Uterus (tissue), 7 donors: ENCODE results near the gene HLA-DQA2.

DNA sequence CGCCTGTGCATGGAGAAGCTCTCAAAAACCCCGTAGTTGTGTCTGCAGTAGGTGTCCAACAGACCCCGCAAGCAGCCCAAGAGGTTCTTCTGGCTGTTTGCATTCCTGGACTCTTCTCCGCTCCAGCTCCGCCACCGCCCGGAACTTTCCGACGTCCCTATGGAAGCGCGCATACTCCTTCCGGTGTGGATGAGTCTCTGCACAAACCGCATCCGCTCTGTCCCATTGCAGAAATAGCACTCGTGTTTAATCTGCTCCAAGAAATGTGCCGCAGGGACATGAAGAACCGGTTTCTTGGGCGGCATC lies 20.1 kb downstream of the HLA-DRA start:
- PRO-cap, 4 experiments: no peak in any of the 4 experiments
- RAMPAGE, long total RNA, 2 experiments: no peak in any of the 2 experiments
- RRBS: 44% methylated on average over 10 of the region's 18 CpGs

DNA sequence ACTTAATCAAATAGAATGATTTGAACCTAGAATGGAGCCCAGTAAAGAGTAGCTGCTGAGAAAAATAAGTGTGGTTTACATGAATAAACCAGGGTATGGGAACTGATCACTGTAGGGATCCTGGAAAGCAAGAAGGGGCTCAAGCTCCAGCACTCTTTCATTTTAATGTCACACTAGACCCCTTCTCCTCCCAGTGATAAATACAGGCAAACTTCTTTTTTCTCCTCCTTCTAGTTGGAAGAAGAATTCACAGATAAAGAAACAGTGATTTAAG lies 1.8 kb downstream of the HLA-DRB1 start:
- PRO-cap, 4 experiments: no peak in any of the 4 experiments
- RAMPAGE, long total RNA, 2 experiments: no peak in any of the 2 experiments

DNA sequence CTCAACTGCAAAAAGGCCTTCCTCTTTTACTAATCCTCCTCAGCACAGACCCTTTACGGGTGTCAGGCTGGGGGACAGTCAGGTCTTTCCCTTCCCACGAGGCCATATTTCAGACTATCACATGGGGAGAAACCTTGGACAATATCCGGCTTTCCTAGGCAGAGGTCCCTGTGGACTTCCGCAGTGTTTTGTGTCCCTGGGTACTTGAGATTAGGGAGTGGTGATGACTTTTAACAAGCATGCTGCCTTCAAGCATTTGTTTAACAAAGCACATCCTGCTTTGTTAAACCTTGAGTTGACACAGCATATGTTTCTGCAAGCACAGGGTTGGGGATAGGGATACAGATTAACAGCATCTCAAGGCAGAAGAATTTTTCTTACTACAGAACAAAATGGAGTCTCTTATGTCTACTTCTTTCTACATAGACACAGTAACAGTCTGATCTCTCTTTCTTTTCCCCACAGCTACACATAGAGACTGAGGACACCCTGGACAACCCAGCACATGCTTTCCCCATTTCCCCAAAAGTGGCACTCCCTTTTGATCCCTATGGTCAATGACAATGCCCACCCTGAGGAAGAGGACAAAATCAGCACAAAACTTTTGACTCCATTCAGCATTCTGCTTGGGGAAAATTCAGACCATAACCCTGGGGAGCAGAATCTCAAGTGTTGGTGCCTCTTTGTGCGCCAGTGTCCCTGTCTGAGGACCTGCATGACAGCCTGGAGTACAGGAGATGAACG lies 8.7 kb downstream of the HLA-DQB1 start:
- PRO-cap, 4 experiments: no peak in any of the 4 experiments
- RAMPAGE, long total RNA, 2 experiments: no peak in any of the 2 experiments
- RRBS: no CpG with 5 or more reads among the region's 6 CpGs

- PRO-cap, 4 experiments: no peak in any of the 4 experiments
- RAMPAGE, long total RNA, 2 experiments: no peak in any of the 2 experiments
- RRBS: no CpG with 5 or more reads among the region's 2 CpGs
Observed at GRCh38 chr6:32690233-32690644, 23.8 kb upstream of the HLA-DQB1 start.

DNA sequence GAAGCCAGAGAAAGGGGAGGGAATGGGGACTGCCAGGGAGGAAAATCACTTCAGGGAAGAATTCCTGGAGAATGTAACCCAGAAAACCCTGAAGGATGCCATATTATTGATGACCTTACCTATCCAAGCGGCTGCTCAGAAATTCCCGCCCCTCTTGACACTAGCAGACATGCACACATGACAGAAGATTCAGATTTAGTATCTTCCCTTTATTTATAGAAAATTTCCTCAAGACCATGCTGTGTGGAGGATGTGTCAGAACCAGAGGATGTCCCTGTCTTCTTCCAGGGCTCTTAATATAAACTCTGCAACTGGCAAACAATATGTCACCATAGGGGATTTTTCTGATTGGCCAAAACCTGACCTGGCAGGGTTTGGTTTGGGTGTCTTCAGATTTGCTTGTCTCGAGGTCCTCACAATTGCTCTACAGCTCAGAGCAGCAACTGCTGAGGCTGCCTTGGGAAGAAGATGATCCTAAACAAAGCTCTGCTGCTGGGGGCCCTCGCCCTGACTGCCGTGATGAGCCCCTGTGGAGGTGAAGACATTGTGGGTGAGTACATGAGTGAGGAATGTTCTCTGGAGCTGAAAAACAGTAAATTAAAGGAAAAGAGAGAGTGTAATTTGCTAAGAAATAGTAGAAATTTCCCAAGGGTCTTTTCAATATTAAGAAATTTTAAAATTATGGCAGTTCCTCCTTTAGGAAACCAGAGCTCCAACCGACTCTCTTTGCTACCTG lies at the start of gene HLA-DQA2:
HLA-DQA2 (plus strand) TSS at position 416 of the 736 bp plus-strand sequence.
- PRO-cap, 4 experiments: peak in 2 of 4 experiments; most common plus-strand start position 416 of the sequence (in 1)
- RAMPAGE, long total RNA, 2 experiments: no peak in any of the 2 experiments
- RRBS: no CpG with 5 or more reads among the region's 6 CpGs

- PRO-cap, 4 experiments: no peak in any of the 4 experiments
- RAMPAGE, long total RNA, 2 experiments: start-site peak on the minus strand in 1 of 2 experiments, at chr6:32826987-32827103 at its widest, 10 reads per replicate
- RRBS: no CpG with 5 or more reads among the region's 8 CpGs
Observed at GRCh38 chr6:32826582-32827655, 10.1 kb upstream of the HLA-DOB start.

- PRO-cap, 4 experiments: no peak in any of the 4 experiments
- RAMPAGE, long total RNA, 2 experiments: no peak in any of the 2 experiments
- RRBS: no CpG with 5 or more reads among the region's 8 CpGs
Observed at GRCh38 chr6:33072398-33073232, 3.2 kb upstream of the HLA-DPB1 start.

DNA sequence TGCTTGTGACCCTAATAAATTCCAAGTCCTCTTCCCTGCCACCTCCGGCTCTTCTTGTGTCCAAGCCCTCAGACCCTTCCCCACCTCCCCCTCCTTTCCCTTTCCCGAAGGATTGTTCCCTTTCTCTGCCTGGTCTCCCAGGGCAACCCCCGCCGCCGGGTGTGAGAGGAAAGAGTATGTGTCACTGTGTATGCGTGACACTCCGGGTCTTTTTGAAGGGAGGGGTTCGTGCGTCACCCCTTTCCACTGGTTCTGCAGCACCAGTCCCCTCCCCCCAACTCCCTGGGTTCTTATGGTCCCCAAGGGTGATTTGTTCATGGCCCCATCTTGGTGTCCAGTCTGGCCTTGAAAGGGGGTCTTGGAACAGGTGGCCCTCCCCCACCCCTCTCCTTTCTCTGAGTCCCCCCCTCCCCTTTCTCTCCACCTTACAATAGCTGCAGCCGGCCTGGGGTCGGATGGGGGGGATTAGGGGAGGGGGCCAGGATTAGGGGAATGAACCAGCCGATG lies 1.5 kb upstream of the RING1 start:
- PRO-cap, 4 experiments: peak in 1 of 4 experiments; most common plus-strand start position 277 of the sequence (in 1); most common minus-strand start position 163 of the sequence (in 1)
- RAMPAGE, long total RNA, 2 experiments: no peak in any of the 2 experiments
- RRBS: 33% methylated on average over 3 of the region's 12 CpGs

GRCh38 chr6:33271142-33271523 lies 543 bp downstream of the VPS52 start:
- PRO-cap, 4 experiments: no peak in any of the 4 experiments
- RAMPAGE, long total RNA, 2 experiments: no peak in any of the 2 experiments
- RRBS: no CpG with 5 or more reads among the region's 8 CpGs

GRCh38 chr6:33287909-33288602 lies 983 bp downstream of the WDR46 start:
- PRO-cap, 4 experiments: no peak in any of the 4 experiments
- RAMPAGE, long total RNA, 2 experiments: no peak in any of the 2 experiments
- RRBS: no CpG with 5 or more reads among the region's 8 CpGs

DNA sequence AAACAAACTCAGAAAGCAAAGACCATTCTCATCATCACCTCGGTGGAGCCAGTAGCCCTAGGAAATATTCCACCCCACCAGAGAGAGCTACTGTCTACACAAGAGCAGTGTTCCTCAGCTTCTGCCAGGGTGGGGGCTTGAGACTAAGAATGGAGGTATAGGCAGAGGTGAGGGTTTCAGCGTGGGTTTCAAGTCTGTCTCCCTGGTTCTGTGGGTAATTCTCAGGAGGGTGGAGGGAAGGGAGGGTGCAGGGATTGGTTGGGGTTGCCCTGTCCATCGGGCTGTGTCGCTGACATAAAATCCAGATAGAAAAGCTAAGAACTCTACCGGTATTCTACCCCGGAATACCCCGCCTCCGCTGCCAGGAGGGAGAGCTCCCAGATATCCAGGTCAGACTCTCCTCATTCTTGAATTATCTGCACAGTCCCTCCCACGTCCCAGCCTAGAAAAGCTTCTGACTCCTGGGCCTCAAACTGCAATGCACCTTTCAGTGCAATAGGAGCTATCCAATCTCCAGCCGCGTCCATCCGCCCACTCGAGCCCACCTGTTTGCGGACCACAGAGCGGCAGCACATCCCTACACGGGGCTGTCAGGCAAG lies 1.7 kb downstream of the TAPBP start:
- PRO-cap, 4 experiments: no peak in any of the 4 experiments
- RAMPAGE, long total RNA, 2 experiments: no peak in any of the 2 experiments
- RRBS: no CpG with 5 or more reads among the region's 16 CpGs

DNA sequence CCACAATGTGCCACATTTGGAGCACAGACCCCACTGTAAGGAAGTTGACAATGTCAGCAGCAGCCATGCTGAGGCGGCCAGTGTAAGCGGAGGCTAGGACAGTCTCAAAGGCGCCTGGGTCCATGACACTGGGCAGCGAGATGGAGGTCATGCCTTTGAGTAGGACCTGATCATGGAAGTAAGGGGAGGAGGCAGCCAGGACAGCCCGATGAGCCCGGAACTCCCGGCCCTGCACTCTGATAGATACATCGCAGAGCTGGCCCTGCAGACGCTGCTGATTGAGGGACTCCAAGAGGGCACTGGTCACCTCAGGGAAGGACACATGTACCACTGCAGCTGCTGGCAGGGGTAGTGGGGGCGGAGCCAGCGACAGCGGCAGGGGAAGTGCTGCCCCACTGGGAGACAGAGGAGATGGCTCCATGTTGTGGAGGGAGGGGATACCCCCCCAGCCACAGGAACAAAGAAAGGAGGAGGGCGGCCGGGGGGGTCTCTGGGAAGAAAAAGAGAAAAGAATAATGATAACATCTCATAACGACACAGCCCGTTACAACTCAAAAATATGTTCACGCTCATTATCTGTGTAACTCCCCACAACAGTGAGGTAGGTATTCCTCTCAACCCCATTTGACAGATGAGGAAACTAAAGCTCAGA lies 922 bp downstream of the ZBTB22 start:
- PRO-cap, 4 experiments: no peak in any of the 4 experiments
- RAMPAGE, long total RNA, 2 experiments: no peak in any of the 2 experiments
- RRBS: 24% methylated on average over 4 of the region's 17 CpGs

- PRO-cap, 4 experiments: no peak in any of the 4 experiments
- RAMPAGE, long total RNA, 2 experiments: no peak in any of the 2 experiments
- RRBS: 5% methylated on average over 1 of the region's 11 CpGs
Observed at GRCh38 chr6:33424969-33425593, 5.2 kb downstream of the SYNGAP1 start.

DNA sequence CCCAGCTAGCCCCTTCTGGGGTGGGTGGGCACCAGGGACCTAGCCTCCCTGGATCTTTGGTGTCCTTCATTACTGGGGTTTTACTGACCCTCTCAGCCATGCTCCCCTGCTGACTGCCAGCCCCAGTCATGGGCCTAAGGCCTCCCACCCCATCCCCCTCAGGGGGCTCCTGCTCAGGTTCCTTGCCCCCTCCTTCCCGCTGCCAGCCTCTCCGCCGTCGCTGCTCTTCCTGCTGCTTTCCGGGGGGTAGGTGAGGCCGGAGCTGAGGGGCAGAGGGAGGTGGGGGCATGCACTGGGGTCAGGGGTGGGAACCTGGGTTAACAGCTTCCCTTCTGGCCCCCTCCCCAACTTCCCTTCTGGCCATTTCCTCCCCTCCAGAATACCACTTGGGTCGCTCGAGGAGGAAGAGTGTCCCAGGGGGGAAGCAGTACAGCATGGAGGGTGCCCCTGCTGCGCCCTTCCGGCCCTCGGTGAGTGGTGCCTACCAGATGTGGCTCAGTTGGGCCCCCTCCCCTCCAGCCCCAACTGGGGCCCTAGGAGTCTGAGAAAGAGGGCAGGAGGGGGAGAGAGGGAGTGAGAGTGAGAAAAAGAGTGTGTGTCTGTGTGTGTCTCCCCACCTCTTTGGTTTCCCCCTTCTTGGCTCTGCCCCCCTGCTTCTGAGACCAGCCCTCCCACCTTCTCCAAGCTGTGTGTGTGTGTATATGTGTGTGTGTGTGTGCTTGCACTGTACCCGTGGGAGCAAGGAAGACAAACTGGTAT lies 12.1 kb downstream of the SYNGAP1 start:
- PRO-cap, 4 experiments: no peak in any of the 4 experiments
- RAMPAGE, long total RNA, 2 experiments: no peak in any of the 2 experiments
- RRBS: no CpG with 5 or more reads among the region's 12 CpGs

- PRO-cap, 4 experiments: no peak in any of the 4 experiments
- RAMPAGE, long total RNA, 2 experiments: no peak in any of the 2 experiments
- RRBS: no CpG with 5 or more reads among the region's 14 CpGs
Observed at GRCh38 chr6:33585394-33586123, 5.5 kb upstream of the BAK1 start.

DNA sequence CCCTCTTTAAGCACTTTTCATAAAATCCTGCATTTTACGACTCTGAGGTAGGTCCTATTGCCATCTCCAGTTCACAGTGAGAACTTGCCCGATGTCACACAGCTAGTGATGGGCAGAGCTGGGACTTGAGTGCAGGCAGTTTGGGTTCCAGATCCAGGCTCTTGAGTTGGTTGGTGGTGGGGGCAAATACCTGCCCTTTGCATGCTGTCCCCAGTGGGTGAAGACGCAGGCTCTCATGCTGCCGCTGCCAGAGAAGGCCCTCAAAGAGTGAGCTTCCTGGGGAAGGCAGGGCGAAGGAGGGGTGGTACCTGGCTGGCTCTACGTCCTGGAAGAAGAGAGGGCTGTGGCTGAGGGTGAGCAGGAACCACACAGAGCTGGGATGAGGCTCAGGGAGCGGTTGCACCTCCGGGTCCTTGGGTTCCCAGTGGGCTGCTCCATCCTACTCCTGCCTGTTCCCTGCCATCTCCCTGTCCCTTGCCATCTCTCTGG lies 6.1 kb upstream of the BAK1 start:
- PRO-cap, 4 experiments: no peak in any of the 4 experiments
- RAMPAGE, long total RNA, 2 experiments: no peak in any of the 2 experiments
- RRBS: no CpG with 5 or more reads among the region's 8 CpGs

DNA sequence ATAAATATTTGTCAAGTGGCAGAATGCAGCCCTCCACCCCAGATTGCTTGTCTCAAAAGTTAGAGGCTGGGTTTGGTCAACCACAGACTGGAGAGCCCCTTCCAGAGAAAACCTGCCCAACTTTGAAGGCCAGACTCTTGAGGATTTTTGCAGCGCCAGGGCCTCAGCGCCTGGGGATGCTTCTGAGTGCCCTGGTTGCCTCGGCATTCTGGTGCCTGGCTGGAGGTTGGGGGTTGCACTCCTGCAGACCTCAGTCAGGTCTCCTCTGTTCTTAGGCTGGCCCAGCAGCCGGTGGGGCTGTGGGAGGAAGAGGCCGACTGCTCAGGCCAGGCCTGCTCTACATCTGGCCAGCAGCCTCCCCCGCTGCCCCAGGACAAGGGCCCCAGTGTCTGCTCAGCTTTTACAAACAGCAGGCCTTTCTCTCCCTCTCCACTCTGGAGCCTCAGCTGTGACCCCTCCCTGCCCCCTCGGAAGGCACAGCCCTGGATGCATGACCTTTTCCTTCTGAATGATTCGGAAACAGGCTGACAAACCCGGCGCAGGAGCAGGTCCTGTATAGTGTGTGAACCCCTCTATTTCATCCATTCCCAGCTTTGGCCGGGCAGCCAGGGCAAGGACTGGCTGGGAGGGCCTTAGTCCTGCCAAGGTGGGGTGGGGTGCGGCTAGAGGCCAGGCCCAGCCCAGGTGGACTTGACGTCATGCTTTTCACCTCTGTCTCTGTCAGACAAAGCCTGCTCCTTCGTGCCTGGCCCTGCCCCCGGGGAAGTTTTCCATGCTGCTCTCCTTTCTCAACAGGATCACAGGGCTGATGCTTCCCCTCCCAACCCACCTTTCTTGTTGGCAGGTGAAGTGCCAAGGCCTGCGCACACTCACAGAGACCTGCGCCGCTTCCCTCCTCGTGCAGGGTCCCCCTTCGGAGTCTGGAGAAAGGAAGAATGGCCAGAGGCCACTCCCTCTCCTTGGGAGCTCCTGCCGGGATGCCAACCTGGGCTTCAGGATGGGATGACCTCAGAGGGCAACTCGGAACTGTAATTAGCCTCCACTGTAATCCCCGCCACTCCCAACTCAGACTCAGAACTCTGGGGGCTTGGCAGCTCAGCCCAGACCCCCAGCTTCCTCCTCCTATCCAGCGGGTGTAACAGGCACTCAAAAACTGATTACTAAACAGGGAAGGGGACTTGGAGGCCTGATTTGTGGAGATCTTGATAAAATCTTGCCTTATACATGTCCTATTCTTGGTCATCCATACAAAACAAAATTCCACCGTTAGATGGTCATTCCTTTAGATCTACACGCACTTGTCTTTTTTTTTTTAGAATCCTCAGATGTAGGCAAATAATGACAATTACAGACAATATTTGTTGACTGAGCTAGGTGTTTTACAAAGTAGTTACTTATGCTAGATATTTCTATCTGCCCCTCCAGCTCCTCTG lies 10.0 kb upstream of the ITPR3 start:
- PRO-cap, 4 experiments: no peak in any of the 4 experiments
- RAMPAGE, long total RNA, 2 experiments: no peak in any of the 2 experiments
- RRBS: 14% methylated on average over 1 of the region's 26 CpGs

DNA sequence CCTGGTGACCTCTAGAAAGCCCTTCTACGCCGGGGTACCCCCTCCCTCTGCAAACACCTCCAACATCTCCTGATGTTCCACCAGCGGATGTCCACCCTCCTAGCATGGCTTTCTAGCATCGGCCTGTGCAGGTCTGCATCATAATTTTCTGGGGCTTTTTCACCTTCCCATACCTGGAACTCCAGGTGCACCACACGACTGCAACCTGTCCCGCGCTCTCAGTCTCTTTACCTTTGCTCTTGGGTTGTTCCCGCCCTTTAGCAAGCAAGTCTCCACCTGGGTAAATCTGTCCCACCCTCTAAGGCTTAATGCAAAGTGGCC lies 2.6 kb downstream of the ITPR3 start:
- PRO-cap, 4 experiments: no peak in any of the 4 experiments
- RAMPAGE, long total RNA, 2 experiments: no peak in any of the 2 experiments
- RRBS: no CpG with 5 or more reads among the region's 8 CpGs

- PRO-cap, 4 experiments: no peak in any of the 4 experiments
- RAMPAGE, long total RNA, 2 experiments: no peak in any of the 2 experiments
- RRBS: no CpG with 5 or more reads among the region's 19 CpGs
Observed at GRCh38 chr6:33675487-33676115, 35.9 kb downstream of the UQCC2 start.

DNA sequence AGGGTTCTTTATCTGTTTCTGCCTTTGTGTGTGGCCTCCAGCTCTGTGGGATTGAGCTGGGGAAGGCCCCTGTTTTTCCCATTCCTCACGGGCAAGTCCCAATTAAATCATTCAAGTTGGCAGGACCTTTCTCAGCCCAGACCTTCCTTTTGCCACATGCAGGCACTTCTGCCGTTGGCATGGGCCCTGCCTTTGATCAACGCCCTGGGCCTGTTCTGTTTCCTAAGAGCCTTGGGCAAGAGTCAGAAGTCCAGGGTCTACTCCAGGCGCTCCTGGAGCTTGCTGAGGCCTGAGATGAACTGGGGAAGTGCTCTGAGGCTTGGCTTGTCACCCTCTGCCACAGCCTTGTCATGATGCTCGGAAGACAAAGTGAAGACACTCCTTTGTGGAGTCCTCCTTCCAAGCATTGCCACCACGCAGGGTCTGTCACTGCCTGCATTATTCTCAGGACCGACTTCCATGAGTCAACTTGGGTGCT lies 7.1 kb downstream of the IP6K3 start:
- PRO-cap, 4 experiments: no peak in any of the 4 experiments
- RAMPAGE, long total RNA, 2 experiments: no peak in any of the 2 experiments
- RRBS: no CpG with 5 or more reads among the region's 7 CpGs